Placental epithelial cell (primary cell): ENCODE measurements around a stretch of chr17.

- CAGE, long polyA plus RNA, result no peak
These were observed 231.1 kb upstream of the CA10 start for GRCh38 chr17:52389634-52390045.

DNA sequence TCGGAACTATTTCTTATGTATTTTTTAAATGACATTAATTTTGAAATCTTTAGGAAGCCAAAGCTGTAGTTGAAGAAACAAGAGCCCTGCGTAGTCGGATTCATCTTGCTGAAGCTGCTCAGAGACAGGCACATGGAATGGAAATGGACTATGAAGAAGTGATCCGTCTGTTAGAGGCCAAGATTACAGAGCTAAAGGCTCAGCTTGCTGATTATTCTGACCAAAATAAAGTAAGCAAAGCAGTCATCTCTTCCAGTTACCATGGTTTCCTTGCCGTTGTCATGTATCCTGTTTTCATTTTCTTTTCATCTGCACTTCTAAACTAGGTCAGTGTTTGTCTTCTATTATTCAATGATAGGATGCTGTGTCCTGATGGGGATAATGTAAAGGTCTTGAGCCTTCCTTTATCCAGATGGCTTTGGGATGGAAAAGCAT, 104.3 kb downstream of the STXBP4 start:
- CAGE, long polyA plus RNA, result no peak

GRCh38 chr17:55166516-55166944, 98.2 kb upstream of the HLF start:
- CAGE, long polyA plus RNA, result no peak

- CAGE, long polyA plus RNA, result no peak
These were observed 1.3 kb upstream of the HLF start for GRCh38 chr17:55263435-55263801.

DNA sequence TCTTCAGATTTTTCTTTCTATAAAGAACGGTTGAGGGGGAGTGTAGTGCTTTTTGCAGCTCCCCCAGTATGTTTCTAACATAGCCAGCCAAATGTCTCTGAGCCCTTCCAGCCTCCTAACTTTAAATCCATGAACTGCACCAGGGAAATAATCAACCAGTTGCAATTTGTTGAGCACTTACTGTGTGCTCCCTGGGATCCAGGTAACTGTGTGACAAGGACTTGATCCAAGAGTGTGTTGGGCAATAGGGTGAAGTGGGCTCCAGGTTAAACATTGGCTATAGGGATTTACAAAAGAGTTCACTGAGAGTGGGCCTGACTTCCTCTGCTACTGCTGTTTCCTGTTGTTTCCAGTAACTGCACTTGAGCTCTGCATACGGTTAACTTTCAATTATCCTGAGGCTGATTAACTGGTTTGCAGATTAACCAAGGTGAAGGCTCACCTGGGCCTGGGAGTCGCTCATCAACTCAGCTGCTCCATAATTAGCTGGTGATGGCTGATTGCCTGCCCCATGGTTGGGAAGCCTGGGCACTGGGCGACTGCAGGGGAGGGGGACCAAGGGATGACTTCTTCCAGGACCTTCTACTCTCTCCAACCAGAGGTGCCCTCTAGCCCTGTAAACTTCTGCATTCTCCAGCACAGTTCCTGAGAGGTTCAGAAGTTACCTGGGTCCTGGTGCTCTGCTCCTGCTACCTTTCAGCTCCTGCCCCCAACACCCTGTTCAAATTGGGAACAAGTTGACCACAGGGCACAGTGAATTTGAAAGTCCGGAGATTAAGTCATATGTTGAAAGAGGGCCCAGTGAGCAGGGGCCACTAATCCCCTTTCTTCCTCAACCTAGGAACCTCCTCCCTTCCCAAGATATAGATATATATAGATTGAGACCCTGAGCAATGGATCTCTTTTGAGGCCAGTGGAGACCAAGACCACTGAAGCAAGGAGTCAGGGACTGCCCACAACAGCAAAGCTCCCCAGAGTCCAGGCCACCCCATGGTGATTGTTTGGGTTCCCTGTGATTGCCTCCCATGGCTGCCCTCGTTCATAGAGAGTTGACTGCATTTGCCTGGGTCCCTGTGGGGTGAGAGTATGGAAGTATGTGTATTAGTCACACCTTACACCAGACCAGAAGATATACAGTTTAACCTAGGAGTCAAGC, 19.7 kb downstream of the HLF start:
- CAGE, long polyA plus RNA, result no peak

GRCh38 chr17:55437352-55437735, 15.7 kb upstream of the MMD start:
- CAGE, long polyA plus RNA, result no peak

- CAGE, long polyA plus RNA, result no peak
These were observed 24.5 kb upstream of the MMD start for GRCh38 chr17:55446125-55446475.

- CAGE, long polyA plus RNA, result no peak
These were observed 146.2 kb upstream of the MMD start for GRCh38 chr17:55567737-55568270.

GRCh38 chr17:56819881-56820206, 13.9 kb downstream of the C17orf67 start:
- CAGE, long polyA plus RNA, result no peak

GRCh38 chr17:56861646-56862346, 27.8 kb downstream of the DGKE start:
- CAGE, long polyA plus RNA, result no peak

DNA sequence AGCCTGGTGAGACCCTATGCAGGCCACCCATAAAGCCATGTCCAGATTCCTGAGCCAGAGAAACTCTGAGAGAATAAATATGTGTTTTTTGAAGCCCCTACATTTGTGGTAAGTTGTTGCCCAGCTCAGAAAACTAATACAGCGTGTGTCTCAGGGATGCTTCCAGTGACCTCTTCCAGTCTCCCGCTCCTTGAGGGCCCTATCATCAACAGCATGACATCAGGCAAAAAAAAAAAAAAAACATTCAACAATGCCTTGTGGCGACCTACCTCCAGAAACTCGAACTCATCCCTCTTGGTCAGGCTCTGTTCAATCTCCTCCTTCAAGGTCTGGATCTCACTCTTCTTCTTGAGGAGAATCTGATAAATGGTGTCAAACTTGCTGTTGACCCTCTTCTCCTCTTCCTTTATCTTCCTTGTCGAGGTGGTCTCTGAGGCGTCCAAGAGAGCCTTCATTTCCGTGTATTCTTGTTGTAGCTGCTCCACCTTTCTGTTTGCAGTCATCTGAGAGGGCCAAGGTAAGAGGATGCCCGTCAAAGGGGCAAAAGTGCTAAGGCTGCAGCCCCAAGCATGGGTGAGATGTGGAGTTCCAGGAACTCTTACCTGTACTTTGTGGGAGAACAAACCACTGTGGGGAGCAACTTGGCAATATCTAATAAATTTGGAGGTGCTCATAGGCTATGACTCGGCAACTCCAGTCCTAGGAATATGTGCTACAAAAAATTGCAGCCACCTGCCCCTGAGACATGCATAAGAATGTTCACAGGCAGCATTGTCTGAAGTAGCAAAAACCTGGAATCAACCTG, 9.7 kb downstream of the TRIM25 start:
- CAGE, long polyA plus RNA, result no peak

DNA sequence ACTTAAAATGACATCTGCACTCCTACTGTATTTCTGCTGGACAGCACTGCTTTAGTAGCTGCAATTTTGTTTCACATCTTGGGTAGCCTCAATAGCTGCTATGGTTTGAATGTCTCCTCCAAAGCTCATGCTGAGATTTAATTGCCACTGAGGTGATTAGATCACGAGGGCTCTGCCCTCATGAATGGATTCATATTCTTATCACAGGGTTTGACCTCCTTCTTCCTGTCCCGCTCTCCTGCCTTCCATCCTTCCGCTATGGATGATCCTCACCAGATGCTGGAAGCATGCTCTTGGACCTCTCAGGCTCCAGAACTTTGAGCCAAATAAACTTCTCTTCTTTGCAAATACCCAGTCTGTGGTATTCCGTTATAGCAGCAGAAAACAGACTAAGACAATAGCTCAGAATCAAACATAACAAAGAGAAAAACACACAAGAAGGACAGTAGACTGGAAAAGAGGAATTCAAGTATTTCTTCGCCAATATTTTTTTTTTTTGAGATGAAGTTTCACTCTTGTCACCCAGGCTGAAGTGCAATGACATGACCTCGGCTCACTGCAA, 7.8 kb downstream of the TRIM25 start:
- CAGE, long polyA plus RNA, result no peak

DNA sequence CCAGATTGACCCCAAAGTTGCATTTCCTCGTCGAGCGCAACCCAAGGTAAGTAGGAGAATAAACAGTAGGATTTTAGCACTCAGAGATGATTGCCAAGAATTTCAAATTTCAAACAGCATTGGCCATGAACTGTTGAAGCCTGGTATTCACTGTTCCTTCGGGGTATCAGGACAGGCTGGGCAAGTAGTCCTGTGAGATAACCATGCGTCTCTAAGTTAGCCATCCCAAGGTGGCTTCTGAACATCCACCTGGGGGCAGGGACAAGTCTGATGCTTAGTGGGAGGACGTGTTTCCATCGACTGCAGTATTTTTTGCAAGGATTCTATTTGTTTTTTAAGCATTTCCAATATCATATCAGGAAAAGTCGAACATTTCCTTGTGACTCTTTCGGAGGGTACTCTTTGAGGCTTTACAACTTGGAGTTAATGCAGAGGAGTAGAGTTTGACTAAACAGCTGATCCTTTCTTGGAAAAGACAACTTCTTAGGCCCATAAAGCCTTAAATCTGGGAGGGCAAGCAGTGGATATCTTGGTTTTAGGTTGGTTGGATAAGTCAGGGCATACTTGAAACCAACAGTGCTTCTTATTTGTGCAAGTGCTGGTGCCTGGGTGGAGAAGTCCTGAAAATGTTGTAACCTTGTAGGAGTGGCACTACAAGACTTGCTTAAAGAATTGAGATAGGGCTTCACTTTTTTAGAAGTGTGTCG, 6.0 kb downstream of the MSI2 start:
- CAGE, long polyA plus RNA, result no peak

- CAGE, long polyA plus RNA, result no peak
These were observed 28.6 kb downstream of the MSI2 start for GRCh38 chr17:57284902-57285332.

DNA sequence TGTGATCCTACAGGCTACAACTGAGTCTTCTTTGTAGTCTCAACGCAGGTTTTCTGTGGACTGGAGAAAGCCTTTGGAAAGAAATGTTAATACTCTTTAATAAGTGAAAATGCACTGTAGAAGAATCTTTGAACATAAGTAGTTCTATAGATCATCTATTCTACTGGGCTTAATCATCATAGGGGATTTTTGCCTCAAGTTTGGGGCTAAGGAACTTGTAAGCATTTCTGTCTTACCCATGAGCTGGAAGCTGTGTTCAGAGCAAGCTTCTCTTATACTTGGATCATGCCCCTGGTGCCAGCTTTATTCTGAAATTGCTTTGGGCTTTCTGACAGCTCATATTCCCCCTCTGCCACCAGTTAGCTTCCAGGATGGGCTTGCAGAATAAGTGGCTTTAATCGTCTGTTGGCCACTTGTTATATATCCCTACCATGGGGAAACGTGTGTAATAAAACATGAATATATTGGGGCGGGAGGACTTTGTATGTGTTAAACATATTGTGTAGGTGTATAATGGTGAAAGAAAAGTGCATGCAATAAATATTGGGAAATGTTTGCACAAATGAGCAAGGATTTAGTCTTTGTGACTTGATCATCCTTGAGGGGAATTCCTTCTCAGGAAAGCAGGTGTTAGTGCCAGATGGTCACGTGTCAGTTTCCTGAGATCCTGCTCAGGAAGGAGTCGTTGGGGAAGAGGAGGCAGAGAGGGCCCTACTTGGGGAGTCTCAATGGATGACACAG, 52.9 kb downstream of the MSI2 start:
- CAGE, long polyA plus RNA, result no peak

GRCh38 chr17:57405867-57406702, 149.8 kb downstream of the MSI2 start:
- CAGE, long polyA plus RNA, result no peak

DNA sequence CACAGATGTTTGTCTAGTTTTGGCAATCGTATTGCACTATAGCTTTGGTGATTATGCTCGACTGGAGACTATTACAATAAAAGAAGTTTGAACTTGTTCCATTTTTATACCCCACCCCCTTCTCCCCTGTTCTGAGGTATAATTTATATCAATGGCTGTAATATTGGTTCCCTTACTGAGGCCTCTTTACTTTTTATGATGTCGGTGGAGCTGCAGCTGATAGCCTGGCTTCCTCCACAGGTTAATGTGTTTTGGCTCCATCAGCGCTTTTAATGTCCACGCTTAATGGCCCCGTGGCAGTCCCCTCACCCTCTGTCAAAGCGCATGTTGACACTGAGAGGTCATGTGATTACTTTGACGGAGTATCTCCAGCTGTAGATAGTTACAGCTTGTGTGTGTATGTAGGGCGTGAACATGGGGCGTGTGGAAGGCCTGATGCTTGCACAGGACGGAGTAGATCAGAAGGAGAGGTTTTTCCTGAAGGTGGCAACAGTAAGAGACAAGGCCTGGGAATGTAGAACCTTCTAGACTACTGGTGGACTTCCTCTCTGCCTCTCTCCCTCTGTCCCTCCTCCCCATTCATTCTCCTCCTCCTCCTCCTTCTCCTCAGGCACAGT, 164.7 kb downstream of the MSI2 start:
- CAGE, long polyA plus RNA, result no peak

GRCh38 chr17:57521644-57522305, 223.3 kb downstream of the CCDC182 start:
- CAGE, long polyA plus RNA, result no peak

GRCh38 chr17:57537456-57538296, 207.4 kb downstream of the CCDC182 start:
- CAGE, long polyA plus RNA, result no peak

GRCh38 chr17:57557641-57558765, 187.1 kb downstream of the CCDC182 start:
- CAGE, long polyA plus RNA, result no peak